ENCODE measurements around the gene NDUFA11.

DNA sequence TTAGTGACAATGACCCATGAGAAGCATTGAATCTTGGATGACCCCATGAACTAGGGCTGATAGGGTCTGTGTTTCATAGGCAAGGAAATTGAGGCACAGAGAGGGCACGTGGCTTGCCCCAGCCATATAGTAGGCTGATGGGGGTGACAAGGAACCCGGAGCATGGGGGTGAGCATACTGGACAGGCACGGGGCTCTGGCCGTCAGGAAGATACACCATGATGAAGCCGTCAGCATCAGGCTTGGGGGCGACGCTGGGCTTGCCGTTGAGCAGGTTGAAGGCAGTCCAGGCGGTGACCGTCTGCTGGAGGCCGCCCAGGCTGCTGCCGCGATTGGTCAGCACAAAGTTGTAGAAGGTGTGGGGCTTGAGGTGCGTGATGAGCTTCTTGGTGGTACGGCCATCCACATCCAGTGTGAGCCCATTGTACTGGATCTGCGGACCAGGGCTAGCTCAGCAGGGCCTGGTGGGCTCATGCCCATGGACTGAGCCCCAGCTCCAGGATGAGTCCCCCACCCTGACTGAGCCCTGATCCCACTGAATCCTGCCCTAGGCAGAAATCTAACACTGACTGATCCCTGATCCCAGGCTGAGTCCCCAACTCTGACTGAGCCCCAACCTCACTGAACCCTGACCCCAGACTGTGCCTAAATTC, 119.7 kb downstream of the PTPRS start:
- RRBS: no CpG with 5 or more reads among the region's 16 CpGs

GRCh38 chr19:5290289-5290806, 50.3 kb downstream of the PTPRS start:
- RRBS: 12% methylated on average over 9 of the region's 21 CpGs

- RRBS: under 1% methylated on average over 28 of the region's 87 CpGs
Observed at GRCh38 chr19:5293102-5294175, 47.2 kb downstream of the PTPRS start.

- RRBS: no CpG with 5 or more reads among the region's 14 CpGs
Observed at GRCh38 chr19:5352457-5353032, 11.9 kb upstream of the PTPRS start.

GRCh38 chr19:5492661-5493106, 37.5 kb downstream of the ZNRF4 start:
- RRBS: no CpG with 5 or more reads among the region's 23 CpGs

- RRBS: no CpG with 5 or more reads among the region's 5 CpGs
Observed at GRCh38 chr19:5584664-5584863, 38.0 kb downstream of the SAFB2 start.

- RRBS: no CpG with 5 or more reads among the region's 11 CpGs
Observed at GRCh38 chr19:5594597-5595233, 27.9 kb downstream of the SAFB2 start.

GRCh38 chr19:5604293-5605098, 18.1 kb downstream of the SAFB2 start:
- RRBS: no CpG with 5 or more reads among the region's 22 CpGs

DNA sequence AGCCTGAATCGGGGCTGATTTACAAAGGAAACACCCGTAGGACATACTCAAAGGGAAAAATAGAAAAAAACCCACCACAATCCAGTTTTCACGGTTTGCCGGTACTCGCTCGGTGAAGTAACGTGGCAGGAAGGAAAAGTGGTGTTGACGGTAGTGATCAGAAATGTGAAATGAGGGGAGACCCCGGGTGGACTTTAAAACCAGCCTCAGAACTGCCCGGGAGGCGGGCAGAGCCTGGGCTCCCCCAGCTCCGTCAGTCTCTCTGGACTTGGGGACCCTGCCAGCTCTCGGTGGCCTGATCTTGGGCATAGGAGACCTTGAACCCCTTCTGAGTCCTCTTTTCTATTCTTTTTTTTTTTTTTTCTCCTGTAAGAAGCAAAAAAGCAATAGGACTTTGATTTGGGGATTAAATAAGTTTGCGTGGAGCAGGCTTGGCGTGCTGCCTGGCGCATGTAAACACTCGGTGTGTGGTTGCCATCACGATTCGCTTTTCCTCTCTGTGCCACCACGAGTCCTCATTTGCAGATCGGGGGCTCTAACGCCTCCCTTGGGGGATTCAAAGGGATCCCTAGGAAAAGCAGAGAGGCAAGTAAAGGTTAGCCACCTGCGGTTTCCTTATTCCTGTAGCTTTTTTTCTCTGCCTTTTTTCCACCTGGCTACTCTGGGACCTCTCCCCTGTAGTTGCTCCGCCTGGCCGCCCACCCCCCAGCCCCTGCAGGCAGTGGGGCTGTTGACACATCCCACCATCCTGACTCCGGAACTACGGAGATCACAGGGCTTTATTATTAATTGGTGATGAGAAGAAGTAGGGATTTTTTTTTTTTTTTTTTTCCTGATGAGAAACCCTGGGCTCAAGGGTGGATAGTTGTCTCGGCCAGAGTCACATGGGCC, 1.2 kb downstream of the SAFB start:
- RRBS: under 1% methylated on average over 5 of the region's 28 CpGs

DNA sequence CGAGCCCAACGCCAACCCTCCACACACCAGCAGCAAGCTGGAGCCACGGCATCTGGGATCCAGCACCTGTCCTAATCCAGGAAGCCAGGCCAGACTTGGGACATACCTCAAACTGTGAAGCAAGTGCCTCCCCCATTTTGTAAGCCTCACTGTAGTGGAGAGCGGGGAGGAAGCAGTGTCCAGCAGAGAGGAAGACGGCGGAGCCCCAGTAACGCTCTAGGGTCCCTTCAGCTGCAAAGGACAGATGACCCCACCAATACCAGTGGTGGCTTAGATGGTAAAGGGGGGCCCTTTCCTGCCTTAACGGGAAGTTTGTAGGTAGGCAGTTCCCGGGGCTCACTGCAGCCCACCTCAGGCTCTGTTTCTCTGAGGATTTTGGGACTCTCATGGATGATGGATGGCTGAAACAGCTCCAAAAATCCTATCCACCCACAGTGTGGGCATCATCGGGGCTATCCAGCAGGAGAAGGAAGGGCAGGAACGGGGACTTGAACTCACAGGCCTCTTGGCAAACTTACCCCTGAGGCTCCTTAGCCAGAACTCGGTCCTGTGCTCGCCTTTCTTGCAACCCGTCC, 10.8 kb downstream of the MICOS13 start:
- RRBS: no CpG with 5 or more reads among the region's 14 CpGs

DNA sequence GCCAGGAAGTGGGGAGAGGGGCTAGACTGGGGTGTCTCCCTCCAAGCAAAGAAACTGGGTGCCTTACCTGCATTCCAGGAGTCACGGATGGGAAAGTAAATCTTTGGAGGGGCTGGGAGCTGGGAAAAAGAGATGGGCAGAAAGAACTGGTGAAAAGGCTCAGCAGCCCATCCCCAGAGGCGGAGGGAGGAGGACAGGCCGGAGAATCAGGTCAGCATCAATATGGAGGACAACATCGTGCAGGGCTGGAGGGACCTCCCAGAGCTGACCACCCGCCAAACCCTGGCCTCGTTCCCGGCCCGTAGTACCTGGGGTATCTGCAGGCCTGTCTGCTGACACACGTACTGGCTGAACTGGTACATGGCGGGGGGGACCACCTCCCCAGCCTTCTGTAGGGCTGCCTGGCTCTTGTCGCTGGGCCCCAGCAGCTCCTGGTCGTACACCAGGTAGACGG, 1.0 kb downstream of the MICOS13 start:
- RRBS: 55% methylated on average over 4 of the region's 13 CpGs

DNA sequence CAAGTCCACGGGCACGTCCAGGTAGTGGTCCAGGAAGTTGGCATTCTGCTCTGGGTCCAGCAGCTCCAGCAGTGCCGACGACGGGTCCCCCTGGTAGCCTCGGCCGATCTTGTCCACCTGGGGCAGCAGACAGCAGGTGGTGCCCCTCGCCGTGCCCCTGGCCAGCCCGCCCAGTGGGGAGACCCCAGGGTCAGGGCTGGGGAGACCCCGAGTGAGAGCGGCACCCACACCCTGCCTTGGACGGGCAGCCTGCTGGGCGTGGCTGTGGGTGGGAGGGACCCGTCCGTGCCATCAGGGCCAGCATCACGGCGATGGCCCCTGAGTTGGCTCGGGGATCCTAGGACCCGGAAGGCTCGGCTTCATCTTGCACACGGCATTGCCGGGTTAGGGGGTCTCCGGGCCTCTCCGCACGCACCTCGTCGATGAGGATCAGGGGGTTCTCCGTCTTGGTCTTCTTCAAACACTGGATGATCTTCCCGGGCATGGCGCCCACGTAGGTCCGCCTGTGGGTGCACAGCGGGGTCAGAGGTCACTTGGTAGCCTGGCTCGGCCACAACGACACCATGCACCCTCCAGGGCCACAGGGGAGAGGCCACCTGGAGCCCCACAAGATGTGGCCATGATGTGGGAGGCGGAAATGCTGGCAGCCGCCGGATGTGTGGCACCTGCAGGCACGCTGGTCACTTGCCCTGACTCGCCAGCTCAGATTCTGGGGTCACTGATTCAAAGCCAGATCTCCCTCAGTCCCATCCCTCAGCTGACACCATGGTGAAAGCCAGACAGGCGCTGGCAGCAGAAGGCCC, 6.4 kb downstream of the RPL36 start:
- RRBS: 91% methylated on average over 9 of the region's 42 CpGs

- RRBS: 4% methylated on average over 15 of the region's 29 CpGs
Observed at GRCh38 chr19:5805818-5806491, 1.1 kb downstream of the NRTN start.

- RRBS: 2% methylated on average over 36 of the region's 111 CpGs
Observed at GRCh38 chr19:5827514-5828461, 11.7 kb downstream of the FUT6 start.

- RRBS: 5% methylated on average over 2 of the region's 24 CpGs
Observed at GRCh38 chr19:5892708-5893527, 10.7 kb downstream of the NDUFA11 start.

DNA sequence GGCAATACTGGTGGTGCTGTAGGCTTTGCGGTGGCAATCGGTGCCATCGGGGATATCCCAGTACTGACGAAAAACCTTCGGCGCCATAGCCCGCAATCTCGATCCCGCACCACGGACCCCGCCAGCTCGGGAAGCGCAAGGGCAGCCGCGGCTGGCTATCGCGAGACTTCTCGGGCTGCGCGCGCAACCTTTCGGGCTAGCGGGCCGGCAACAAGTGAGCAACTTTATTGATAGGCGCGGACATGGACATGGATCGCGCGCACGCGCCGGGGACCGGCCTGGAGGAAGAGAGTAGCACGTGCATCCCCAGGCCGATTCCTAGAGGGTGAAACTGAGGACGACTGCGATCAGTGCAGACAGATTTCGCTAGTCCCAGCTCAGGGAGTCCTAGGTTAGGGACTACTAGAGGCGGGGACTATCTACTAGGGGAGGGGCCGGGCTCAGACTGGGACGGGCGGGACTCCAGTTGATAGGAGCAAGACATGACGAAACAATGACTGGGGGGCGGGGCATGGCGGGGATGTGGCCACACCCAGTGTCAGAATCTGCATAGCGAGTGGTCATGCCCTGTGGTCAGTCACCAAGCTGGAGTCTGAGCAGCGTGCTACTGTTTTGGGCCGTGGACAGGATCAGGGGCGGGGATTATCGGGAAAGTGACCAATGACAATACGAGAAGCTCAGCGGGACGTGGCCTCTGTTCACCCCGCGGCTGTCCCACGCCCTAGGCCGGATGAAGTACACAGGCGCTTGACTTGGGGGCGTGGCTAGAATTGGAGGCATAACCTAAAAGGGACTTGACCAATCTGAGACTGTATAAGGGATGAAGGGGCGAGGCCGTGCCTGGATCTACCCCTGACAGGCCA, at the start of gene NDUFA11:
Gene NDUFA11 (minus strand): TSS at position 169 of the 863 bp plus-strand sequence.
- RRBS: under 1% methylated on average over 9 of the region's 61 CpGs

DNA sequence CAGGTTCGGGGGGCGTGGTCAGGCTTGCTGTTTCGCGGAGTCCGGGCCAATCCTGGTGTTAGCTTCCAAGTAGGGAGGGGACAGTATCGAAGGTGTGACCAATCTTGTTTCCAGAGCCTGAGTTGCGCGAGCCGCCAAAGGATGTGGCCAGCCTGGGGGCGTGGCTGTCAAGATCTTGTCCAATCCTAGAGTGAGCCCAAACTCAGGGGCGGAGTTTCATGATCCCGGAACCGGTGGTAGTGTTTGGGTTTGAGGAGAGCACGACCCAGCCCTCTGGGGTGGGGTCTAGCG, 242 bp upstream of the VMAC start:
- RRBS: 0% methylated on average over 2 of the region's 15 CpGs

GRCh38 chr19:6064202-6065141, 45.8 kb downstream of the RFX2 start:
- RRBS: 83% methylated on average over 1 of the region's 10 CpGs

DNA sequence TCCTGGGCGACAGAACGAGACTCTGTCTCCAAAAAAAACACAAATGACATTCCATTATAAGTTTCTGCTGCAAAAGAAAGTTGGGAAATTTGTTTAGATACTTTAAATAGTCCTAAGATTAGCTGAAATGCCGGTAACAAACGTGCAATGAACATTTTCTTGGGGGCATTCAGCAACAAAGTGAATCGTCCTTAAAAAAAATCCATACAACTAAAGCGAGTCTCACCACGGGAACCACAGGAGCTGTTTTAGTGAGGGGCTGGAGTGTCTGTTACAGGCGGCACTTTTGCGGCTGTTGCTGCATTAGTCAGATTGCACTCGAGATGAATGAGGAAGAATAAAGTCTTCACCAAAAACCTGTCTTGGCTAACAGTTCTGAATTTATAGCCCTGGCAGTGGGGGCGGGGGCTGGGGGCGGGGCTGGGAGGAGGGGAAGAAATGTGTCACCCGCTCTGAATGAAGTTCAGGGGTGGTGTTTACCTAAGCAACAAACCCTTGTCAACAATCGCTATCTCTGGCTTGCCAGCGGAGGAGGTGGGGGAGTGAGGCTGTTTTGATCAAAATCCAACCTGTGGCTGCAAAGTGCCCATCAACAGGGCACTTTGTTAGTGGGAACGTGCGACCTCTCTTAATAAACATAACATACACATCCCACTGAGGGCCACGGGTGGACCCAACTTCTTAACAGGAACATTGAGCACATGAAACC, 44.6 kb downstream of the RFX2 start:
- RRBS: no CpG with 5 or more reads among the region's 18 CpGs

GRCh38 chr19:6107711-6108235, 2.5 kb downstream of the RFX2 start:
- RRBS: no CpG with 5 or more reads among the region's 5 CpGs

All from retinal pigment epithelial cell (primary cell).